Gastrocnemius medialis (tissue), 3 donors: ENCODE measurements around the genes RASL11B, KIT and SRP72.

- PRO-cap = no peak
- RAMPAGE, long total RNA, 3 experiments = no peak in any of the 3 experiments
Measured at GRCh38 chr4:52656260-52656778, 2.8 kb downstream of the USP46 start.

DNA sequence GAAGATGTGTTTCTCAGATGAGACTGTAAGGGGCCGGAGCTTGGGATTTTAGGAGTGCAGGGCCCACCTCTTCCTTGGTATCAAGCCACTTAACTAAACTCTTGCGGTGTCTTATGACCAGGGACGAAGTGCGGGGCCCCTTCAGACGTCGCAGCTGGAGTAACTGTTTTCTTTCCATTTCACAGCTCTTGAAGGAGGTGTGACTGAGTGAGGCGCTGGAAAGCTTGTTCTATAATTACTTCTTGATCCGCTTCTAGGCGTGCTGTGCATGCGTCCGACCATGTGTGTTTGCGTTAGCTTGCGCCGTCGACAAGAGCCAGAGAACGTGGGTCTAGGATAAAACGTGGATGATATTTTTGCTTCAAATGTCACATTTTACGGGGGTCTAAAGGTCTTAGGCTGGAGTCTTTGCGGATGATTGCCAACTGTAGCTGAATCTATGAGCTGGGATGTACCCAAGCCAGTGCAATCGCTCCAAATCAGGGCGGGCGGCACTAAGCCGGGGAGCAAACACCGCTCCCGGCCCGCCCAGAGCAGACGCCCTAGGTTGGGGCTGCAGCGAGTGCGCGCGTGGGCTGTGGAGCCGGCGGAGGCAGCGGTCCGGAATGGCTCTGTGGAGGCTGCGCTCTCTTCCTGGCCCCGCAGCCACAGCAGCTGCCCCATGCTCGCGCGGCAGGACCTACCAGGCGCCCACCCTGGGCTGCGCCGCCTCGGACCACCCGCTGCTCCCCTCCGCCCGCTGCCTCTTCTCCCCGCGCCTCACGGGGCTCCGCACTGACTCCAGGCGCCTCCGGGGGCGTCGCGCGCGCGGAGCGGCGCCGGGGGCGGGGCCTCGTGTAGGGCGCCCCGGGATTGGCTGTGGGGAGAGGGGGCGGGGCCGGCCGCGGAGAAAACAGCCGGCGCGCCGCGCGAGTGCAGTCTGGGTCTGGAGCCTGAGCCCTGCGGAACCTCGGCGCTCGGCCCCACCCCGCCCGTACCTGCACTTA is at the start of gene RASL11B:
Gene RASL11B (plus strand): TSS at position 917 of the 986 bp plus-strand sequence.
- PRO-cap = bidirectional peak, plus-strand start at position 917 of the sequence, minus-strand start at position 748 of the sequence
- RAMPAGE, long total RNA, 3 experiments = no peak in any of the 3 experiments

GRCh38 chr4:52989781-52990156 is 127.7 kb downstream of the RASL11B start:
- PRO-cap = no peak
- RAMPAGE, long total RNA, 3 experiments = no peak in any of the 3 experiments

DNA sequence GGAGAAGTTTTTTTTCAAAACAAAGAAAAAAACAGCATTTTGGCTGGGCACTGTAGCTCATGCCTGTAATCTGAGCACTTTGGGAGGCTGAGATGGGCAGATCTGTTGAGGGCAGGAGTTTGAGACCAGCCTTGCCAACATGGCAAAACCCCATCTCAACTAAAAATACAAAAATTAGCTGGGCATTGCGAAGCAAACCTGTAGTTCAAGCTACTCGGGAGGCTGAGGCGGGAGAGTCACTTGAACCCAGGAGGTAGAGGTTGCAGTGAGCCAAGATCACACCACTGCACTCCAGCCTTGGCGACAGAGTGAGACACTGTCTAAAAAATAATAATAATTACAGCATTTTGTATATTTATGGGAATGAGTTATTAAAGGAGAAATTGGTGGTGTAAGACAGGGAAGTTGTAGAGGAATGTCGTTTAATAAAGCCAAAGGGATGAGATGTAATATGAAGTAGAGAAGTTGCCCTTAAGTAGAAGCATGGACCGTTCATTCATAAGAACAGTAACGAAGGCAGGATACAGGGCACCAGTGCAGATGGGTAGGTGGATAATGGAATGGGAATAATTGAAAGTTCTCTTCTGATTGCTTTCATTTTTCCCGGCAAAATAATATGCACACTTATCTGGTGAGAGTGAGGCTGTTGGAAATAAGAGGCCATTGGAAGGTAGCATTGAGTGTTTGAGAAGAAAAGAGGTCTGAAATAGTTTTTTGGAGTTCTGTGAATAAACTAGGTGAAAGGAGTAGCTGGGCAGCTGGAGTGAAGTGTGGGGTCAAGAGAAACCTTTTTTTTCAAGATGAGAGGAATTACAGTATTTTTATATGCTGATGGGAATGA is 25.2 kb downstream of the FIP1L1 start:
- PRO-cap = no peak
- RAMPAGE, long total RNA, 3 experiments = no peak in any of the 3 experiments

DNA sequence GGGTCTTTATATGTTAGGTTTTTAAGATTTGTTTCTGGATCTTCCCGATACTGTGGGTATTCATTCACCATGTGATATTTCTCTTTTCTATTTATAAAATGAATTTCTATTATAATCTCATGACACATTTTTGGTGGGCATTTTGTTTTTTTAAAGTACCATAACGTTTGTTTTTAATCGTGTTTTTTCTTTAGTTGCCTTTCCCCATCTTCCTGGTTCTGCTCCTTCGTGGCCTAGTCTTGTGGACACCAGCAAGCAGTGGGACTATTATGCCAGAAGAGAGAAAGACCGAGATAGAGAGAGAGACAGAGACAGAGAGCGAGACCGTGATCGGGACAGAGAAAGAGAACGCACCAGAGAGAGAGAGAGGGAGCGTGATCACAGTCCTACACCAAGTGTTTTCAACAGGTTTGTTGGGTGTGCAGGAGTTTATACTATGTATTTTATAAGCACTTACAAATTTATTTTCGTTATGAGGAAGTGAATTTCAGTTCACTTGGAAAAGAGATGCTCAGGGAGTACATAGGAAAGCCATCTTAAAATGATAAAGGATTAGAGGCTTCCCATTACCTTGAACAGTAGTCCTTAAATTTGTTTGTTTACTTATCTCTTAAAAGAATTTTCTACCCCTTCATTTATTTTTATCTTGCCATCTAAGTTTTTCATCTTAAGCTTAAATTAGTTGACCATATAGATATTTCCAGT is 75.4 kb downstream of the FIP1L1 start:
- PRO-cap = no peak
- RAMPAGE, long total RNA, 3 experiments = no peak in any of the 3 experiments

- PRO-cap = no peak
- RAMPAGE, long total RNA, 3 experiments = no peak in any of the 3 experiments
Measured at GRCh38 chr4:53905899-53906334, 158.5 kb downstream of the CHIC2 start.

DNA sequence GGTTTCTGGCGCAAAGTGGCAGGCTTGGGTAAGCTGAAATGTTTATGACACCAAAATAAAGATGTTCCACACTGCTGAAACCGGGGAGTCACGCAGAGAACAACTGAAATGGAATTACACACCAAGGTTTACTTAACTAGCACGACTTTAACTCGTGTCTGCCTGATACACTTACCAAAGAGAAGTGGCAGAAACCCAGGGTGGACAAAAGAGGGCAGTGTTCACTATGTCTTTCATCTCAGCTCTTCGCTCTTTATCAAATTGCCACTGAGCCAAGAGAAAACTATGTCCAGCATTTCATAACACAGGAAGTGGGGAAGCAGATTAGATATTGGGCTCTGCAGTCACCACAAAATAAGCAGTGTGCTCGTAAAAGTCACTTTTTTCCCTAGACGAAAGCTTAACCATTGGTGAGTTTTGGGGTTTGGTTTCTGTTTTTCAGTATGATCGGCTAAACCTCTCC is 155.8 kb downstream of the CHIC2 start:
- PRO-cap = unidirectional peak, minus-strand start at position 105 of the sequence
- RAMPAGE, long total RNA, 3 experiments = no peak in any of the 3 experiments

DNA sequence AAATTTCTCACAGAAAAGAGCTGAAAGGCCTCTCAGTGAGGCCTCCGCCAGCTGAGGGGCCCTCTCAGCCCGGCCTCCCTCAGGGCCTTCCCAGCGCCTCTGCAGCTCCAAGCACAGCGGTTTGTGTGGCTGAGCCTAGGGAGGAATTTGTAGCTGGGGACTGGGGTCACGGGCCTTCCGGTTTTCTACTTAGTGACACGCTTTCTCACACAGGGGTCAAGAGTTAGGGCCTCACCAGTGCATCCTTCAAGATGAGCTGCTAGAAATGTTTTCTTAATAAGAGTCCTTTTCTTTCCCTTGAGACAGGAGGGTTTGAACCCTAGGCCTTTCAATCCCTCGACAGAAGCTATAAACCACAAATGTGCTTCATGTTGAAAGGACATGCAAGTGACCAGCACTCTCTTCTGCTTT is 105.0 kb downstream of the CHIC2 start:
- PRO-cap = no peak
- RAMPAGE, long total RNA, 3 experiments = no peak in any of the 3 experiments

DNA sequence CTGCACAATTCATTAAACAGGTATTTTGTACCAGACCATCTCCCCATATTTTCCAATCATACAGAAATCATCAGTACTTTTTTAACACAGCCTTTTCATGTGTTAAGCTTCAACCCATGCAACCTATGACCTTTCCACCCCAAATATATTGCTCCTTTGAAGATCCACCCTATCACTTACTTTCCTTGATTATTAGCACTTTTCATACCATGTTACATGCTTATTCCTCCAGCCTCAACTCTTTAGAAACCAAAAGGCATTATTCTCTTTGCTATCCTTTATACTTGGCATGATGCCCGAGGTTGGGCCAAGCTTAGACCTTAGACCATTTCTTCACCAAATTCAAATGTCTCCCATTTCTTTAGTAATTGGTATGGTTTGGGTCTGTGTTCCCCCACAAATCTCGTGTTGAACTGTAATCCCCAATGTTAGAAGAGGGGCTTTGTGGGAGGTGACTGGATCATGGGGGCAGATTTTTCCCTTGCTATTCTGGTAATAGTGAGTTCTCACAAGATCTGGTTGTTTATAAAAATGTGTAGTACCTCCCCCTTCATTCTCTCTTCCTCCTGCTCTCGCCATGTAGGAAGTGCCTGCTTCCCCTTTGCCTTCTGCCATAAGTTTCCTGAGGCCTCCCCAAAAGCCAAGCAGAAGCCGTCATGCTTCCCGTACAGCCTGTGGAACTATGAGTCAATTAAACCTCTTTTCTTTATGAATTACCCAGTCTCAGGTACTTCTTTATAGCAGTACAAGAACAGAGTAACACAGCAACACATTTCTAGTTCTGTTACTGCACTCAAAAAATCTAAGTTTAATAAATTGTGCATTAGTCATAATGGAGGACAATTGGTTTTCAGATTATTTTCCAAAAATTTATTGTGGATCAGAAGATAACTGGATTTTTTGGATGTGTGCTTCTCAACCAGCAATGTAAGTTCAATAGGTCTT is 70.2 kb downstream of the CHIC2 start:
- PRO-cap = no peak
- RAMPAGE, long total RNA, 3 experiments = no peak in any of the 3 experiments

DNA sequence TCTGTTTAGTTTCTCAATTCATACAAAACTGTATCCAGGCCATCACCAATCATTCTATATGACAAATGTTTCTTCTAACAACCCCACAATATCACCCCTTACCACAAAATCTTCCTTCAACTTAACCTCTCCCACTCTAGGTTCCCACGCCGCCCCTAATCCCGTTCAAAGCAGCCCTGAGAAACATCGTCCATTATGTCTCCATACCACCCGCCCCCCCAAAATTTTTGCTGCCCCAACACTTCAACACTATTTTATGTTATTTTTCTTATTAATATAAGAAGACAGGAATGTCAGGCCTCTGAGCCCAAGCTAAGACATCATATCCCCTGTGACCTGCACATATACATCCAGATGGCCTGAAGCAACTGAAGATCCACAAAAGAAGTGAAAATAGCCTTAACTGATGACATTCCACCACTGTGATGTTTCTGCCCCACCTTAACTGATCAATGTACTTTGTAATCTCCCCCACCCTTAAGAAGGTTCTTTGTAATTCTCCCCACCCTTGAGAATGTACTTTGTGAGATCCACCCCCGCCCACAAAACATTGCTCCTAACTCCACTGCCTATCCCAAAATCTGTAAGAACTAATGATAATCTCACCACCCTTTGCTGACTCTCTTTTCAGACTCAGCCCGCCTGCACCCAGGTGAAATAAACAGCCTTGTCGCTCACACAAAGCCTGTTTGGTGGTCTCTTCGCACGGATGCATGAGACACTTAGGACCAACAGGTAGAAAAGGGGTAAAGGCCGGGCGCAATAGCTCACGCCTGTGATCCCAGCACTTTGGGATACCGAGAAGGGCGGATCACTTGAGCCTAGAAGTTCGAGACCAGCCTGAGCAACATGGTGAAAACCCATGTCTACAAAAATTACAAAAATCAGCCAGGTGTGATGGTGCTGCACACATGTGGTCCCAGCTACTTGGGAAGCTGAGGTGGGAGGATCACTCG is 39.3 kb downstream of the CHIC2 start:
- PRO-cap = no peak
- RAMPAGE, long total RNA, 3 experiments = no peak in any of the 3 experiments

DNA sequence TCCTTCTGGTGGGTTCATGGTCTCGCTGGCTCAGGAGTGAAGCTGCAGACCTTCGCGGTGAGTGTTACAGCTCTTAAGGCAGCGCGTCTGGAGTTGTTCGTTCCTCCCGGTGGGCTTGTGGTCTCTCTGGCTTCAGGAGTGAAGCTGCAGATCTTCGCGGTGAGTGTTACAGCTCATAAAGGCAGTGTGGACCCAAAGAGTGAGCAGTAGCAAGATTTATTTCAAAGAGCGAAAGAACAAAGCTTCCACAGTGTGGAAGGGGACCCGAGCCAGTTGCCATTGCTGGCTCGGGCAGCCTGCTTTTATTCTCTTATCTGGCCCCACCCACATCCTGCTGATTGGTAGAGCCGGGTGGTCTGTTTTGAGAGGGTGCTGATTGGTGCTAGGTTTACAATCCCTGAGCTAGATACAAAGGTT is 54.3 kb downstream of the GSX2 start:
- PRO-cap = no peak
- RAMPAGE, long total RNA, 3 experiments = no peak in any of the 3 experiments

- PRO-cap = no peak
- RAMPAGE, long total RNA, 3 experiments = no peak in any of the 3 experiments
Measured at GRCh38 chr4:54534902-54535308, 122.9 kb upstream of the KIT start.

DNA sequence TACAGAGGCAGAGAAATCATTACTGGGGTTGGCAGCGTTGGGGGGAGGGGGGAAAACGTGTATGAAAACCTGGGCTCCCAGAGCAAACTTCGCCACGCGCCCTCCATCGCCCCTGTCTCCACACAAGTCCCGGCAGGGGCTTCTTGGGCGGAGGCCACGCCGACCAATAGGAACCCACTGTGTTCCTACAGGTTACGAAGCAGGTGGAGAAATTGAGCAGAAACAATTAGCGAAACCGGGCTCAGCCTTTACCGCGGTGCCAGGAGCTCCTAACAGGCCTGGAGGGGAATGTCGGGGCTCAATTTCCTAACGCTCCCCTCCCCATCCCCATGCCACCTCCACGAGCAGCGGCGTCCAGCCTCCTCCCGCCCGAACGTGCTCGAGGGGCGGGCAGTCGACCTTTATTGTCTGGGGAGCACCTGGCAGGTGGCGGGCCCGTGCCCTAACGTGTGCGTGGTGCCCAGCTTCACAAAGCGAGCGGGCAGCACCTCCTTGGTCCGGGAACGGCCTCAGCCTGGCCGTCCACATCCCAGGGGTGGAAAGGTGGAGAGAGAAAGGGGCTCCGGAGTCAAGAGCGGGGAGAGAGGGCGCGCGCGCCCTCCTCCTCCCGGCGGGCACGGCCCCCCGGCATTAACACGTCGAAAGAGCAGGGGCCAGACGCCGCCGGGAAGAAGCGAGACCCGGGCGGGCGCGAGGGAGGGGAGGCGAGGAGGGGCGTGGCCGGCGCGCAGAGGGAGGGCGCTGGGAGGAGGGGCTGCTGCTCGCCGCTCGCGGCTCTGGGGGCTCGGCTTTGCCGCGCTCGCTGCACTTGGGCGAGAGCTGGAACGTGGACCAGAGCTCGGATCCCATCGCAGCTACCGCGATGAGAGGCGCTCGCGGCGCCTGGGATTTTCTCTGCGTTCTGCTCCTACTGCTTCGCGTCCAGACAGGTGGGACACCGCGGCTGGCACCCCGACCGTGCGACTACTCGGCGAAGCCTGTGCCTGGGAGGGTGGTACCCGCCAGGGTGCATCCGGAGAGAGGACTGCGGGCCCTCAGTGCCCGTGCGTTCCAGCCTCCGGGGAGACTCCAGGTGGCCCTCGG is at the start of gene KIT:
Gene KIT (plus strand): TSS at position 805 of the 1,083 bp plus-strand sequence.
- PRO-cap = no peak
- RAMPAGE, long total RNA, 3 experiments = start-site peak on the plus strand in 3 of 3 experiments, centred at positions 793 to 818 of the sequence, 11 to 17 reads per replicate

GRCh38 chr4:55123637-55124279 is 1.6 kb downstream of the KDR start:
- PRO-cap = no peak
- RAMPAGE, long total RNA, 3 experiments = no peak in any of the 3 experiments

DNA sequence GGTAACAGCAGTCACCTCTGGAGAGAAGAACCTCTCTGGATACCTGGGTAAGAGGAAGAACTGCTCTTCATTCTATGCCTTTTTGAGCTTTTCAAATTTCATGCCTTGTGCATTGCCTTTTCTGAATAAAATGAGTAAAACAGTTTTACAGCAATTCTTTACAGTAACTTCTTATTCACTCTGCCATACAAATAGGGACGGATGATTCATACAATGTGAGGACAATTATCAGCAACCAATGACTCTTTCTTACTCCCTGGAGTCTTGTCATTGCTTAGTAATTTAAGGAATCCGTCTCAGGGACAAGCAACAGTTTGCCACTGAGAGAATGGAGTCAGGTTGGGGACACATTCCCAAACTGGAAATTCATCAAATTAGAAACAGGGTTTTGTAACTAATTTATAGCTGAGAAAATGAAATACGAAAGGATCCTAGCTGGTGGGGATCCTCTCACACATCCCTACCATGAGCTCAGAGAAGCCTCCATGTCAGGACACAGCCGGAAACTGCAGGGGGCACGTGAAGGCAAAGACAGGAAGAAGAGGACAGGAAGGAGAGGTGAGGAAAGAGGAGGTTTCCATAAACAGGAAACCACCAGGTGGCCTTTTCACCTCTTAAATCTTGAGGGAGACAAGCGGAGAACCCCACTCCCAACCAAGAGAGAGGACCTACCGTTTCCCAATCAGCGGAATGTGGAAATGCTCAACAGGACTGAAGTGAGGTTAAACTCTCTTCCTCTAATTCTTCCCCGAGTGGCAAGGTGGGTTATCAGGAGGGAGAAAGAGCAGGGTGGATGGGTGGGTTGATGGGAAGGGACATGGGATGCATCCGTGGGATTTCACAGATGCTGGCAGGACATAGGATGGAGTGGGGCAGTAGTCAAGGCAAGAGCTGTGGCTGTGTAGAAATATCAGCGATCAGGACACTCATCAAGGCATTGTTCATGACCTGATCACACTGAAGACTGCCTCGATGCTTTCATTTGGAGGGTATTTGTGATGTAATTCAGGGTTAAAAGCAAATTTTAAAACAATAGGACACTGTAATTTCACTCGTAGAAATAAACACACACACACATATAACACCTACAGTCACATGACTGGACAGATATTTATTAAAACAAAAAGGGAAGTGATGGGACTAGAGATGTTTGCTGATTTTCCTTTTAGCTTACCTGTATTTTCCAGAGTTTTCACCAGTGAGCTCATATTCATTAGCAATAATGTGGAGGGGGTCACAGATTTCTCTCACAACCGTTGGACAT is 50.7 kb upstream of the KDR start:
- PRO-cap = no peak
- RAMPAGE, long total RNA, 3 experiments = no peak in any of the 3 experiments

DNA sequence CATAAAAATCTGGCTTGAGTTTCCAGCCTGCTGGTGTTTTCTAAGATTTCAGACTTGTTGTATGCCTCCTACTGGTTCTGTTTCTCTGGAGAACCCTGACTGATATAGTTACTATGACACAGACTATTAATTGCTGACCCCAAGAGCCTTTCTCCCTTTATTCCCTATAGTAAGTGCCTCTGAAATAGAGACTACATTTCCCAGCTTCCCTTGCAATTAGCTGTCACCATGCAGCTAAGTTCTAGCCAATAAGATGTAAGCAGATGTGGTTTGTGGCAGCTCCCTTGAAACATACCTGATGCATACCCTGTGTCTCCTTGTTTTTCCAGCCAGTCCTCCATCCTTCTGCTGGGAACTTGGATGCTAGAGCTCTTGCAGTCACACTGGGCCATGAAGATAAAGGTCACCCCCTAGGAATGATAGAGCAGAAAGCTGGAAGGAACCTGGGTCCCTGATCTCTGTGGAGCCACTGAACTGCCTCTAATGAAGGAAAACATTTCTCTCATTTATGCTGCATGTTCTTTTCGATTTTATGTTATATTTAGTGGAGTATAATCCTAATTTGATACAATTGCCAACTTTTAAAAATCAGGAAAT is 9.6 kb upstream of the TMEM165 start:
- PRO-cap = no peak
- RAMPAGE, long total RNA, 3 experiments = no peak in any of the 3 experiments

GRCh38 chr4:55734013-55734375 is 85.6 kb upstream of the EXOC1L start:
- PRO-cap = no peak
- RAMPAGE, long total RNA, 3 experiments = no peak in any of the 3 experiments

DNA sequence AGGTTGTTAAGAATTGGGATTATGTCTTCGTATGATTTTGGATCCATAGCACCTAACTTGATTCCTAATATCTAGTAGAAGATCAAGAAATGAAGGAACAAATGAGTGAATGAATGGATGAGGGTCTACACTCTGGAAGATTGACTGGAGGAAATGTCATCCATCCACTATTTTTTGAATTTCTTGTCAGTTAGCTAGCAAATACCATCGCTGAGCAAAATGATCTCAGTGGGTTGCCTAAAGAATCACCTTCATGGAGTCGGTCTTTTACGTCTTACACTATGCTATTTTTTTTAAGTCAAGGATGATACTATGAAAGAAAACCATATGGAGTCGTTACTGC is 108.4 kb downstream of the CRACD start:
- PRO-cap = no peak
- RAMPAGE, long total RNA, 3 experiments = no peak in any of the 3 experiments

DNA sequence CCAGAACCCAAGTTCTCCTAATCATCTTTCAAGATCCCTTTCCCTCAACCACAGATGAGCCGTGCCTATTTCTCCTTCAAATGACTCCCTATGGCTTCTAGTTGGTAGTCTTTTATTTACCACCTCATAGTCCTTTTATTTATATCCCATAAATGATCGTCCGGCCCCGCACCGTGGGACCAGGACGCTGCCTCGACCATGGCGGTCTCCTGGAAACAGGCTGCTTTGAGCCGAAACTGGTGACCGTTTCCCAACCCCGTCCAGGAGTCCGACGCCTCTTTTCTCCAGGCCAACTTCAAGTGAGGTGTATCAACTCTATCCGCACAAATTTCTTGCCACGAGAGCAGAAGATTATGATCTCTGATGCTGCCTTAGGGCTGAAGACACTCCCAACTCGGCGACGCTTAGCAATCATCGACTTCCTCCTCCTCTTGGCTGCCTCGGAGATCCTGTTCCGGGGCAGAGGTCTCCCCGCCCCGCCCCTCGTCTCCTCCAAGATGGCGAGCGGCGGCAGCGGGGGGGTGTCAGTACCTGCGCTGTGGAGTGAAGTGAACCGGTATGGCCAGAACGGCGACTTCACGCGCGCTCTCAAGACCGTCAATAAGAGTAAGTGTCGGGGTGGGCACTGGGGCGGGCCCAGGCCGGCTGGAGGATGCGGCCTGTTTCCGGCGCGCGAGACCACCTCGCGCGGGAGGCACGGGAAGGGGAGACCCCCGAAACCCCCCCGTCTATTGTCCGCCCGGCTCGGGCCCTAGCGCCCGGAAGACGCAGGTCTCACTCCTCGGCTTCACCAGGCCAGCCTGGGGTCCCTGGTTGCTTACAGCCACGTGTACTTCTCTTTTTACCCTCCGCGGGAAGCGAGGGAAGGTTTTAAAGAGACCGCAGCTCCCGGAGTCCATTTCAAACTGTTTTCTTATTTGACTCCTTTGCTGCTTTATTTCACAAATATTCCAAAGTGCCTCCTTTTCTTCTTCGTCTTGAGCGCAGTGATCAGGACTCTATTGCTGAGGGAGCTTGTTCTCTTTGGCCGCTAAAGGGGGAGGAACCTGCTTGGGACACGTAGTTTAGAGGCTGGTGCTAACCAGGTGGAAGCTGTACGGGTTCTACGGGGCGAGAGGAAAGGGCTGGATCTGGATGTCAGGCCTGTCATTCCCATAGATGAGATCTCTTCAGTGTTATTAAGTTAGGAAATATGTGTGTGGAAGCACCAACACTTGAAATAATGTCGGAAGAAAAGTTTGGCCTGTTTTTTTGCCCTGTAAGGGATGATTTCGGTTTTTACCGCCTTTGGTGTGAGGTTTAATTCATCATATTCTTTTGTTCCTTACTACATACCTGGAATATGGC is at the start of gene SRP72:
Gene SRP72 (plus strand): TSS at position 479 of the 1,347 bp plus-strand sequence.
- PRO-cap = bidirectional peak, plus-strand start at position 495 of the sequence, minus-strand start at position 433 of the sequence
- RAMPAGE, long total RNA, 3 experiments = start-site peak on the plus strand in 3 of 3 experiments, centred at positions 480 to 489 of the sequence, 184 to 840 reads per replicate; start-site peak on the minus strand in 3 of 3 experiments, centred at positions 417 to 428 of the sequence, 9 to 17 reads per replicate

DNA sequence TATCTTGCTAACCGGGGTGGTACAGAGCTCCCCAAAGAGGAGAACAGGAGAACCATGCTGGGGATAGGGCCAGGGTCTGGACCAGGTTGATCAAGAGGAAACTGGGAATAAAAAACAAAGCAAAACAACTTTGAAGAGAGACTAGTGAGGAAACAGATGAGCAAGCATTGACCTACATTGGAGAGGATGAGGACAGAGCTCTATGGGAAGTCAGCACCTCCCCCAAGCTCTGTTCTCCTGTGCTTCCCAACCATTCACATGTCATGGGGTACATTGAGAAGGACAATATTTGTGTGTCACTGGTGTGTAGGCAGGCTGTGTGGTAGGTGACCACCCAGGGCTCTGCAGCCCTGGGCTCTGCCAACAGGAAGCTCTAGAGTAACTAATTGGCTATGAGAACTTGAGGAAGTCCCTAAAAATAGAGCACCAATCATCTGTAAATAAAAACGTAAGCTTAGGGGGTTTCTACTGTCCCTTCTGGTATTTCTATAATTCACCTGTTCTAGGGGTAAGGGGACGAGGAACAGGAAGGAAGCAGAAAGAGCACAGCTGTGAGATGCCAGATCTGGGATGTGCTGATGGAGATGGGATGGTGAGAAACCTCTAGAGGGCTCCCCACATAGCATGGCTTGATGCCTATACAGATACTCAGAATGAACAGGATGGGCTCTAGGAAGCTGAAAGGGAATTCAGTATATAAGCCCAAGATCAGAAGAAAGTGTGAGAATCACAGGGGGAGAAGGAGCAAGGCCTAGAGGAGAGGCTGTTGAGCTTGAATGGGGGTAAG is 31.1 kb downstream of the HOPX start:
- PRO-cap = no peak
- RAMPAGE, long total RNA, 3 experiments = no peak in any of the 3 experiments